HCT116 (cell line): ENCODE data around the gene GFRA3.

DNA sequence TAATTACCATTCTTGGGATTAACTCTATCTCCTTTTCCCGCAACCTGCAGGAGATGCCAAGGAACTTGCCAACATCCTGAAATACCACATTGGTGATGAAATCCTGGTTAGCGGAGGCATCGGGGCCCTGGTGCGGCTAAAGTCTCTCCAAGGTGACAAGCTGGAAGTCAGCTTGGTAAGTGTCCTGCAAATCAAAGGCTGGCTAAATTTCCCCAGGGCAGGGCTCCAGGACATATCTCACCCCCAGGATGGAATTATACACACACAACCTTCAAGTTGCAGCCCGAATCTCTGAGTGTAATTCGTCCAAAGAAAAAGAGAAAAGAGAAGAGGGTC, 30.2 kb downstream of the TGFBI start:
- RRBS, result no CpG with 5 or more reads among the region's 6 CpGs

DNA sequence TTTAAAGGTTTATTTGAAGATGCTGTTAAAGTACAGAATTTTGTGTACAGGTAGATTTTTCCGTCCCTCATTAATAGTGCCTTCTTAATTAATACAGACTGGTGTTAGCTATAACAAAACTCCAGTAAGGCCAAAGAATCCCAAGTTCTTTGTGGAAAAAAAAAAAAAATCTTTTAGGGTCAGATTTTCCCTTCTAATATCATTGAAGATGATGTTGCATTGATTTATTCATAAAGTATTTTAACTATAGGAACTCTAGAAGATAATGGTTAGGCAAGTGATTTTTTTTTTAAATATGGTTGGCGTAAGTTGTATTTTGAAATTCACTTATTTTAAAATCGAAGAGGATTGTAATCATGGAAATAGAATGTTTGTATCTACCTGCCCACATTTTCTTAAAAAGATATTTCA, 10.9 kb downstream of the SMIM32 start:
- RRBS, result no CpG with 5 or more reads among the region's 3 CpGs

- RRBS, result no CpG with 5 or more reads among the region's 2 CpGs
Observed at GRCh38 chr5:136663741-136664240, 298.4 kb upstream of the TRPC7 start.

DNA sequence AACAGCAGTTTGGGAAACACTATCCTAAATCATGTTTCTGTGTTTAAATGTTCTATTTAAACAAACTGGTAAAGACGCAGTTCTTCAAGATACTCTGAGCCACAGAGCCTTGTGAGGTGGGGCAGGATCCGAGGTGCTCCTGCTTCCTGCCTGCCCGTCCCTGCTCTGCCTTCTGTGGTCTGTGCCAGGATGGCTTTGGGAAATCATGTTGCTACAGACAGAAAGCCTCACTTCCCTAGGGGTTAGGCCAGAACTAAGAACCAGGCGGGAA, 67.5 kb upstream of the SPOCK1 start:
- RRBS, result no CpG with 5 or more reads among the region's 4 CpGs

- RRBS, result no CpG with 5 or more reads among the region's 7 CpGs
Observed at GRCh38 chr5:137622730-137623387, 113.0 kb downstream of the KLHL3 start.

DNA sequence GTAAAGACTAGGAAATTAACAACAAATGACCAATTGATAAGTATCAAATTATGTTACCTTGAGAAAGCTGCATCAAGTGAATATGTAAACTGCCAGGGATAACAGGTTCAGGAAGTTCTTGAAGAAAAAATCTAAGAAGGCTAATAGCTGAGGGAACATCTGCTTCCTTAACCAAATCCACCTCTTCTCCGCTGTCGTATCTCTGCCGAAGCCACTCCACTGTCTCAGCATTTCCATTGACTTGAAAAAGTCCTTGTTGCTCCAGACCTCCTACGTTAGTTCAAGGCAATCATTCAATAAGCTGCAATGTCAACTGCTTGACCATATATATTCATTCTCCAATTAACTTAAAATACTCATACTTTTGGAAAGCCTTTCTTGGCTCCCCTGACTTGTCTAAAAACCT, 14.6 kb downstream of the FAM13B start:
- RRBS, result no CpG with 5 or more reads among the region's 4 CpGs

GRCh38 chr5:138241698-138242569, 28.8 kb upstream of the CDC23 start:
- RRBS, result 95% methylated on average over 11 of the region's 67 CpGs

GRCh38 chr5:138274027-138274862, at the start of gene GFRA3:
GFRA3 (minus strand) TSS chr5:138274621.
- RRBS, result 91% methylated on average over 9 of the region's 64 CpGs

DNA sequence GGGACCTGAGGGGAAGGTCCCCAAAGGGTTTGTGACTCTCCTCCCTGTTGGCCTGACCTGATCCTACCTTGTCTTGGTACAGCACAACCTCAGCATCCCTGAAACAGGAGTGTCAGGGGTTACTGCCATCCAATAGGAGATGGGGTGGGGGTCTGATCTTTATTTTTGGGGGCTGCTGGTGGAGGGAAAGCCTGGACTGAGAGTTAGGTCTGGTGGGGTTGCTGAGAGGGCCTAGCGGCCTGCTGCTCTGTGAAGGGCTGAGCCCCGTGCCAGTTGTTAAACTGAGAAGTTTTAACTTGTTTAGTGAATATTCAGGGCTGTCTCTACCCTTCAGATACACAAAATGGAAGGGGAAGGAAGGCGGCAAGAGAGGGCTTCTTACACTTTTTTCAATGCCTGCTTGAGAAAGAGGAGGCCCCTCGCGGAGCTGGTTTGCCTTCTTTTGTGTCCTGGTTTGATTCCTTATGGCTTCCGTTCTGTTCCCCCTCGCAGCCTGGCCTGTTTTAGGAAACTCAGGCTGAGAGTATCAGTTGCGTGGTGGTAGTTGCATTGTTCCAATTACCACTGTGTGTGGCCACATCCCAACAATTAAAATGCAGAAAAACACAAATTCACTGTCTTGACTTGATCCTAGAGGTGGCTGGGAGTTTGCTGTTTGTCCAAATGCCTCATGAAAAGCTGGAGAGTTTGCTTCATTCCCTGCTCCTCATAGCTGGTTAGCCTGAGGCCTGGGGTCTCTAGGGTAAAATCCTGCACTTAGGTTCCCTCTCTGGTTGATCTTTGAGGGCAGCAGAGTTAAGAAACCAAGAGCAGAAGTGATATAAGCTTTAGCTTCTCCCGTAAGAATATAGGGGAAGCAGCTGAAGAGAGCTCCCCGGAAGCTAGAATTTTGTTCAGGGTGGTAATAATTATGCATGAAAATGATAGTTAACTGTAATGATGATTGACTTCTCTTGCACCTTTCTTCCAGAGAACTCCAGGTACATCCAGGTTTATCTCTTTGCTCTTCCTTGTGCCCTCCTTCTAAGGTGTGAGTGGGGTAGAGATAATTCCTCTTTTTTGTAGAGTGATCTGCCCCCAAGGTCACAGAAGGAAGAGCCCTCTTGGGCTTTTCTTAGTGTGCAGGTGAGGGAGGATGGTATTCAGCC, 1.2 kb downstream of the FAM53C start:
- RRBS, result no CpG with 5 or more reads among the region's 10 CpGs

GRCh38 chr5:138349187-138349970, 3.1 kb upstream of the KDM3B start:
- RRBS, result no CpG with 5 or more reads among the region's 2 CpGs

GRCh38 chr5:138369577-138370247, 17.2 kb downstream of the KDM3B start:
- RRBS, result no CpG with 5 or more reads among the region's 4 CpGs

DNA sequence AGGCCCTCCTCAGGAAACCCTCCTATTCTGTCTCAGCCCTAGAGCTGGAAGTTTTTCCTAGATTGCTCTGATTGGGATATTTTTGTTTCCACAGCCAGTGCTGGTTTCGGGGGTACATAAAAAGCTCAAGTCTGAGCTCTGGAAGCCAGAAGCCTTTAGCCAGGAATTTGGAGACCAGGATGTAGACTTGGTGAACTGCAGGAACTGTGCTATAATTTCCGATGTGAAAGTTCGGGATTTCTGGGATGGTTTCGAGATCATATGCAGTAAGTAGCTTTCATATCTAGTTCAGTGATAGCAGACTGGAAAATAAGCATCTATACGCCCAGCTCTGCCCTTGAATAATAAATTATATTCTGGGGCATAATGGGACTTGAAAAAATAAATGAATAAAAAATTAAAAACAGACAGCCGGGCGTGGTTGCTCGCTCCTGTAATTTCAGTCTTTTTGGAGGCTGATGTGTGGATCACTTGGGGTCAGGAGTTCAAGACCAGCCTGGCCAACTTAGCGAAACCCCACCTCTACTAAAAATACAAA, 13.5 kb upstream of the REEP2 start:
- RRBS, result no CpG with 5 or more reads among the region's 9 CpGs

- RRBS, result no CpG with 5 or more reads among the region's 5 CpGs
Observed at GRCh38 chr5:138492959-138493524, 27.8 kb downstream of the EGR1 start.

DNA sequence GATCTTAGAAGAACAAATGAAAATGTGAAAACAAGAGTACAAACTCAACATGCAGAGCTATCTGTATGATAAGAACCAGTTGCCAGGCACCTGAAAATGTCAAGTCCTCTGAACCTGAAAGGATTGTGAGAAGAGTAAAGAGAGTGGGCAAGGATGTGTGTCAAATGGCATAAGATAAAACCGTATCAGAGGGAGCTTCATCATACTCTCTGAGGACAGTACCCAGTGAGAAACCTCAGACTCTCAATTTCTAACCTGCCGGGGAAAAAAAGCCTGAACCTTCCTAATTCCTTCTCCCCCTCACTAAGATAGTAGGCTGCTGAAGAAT, 6.8 kb downstream of the ETF1 start:
- RRBS, result no CpG with 5 or more reads among the region's 2 CpGs

DNA sequence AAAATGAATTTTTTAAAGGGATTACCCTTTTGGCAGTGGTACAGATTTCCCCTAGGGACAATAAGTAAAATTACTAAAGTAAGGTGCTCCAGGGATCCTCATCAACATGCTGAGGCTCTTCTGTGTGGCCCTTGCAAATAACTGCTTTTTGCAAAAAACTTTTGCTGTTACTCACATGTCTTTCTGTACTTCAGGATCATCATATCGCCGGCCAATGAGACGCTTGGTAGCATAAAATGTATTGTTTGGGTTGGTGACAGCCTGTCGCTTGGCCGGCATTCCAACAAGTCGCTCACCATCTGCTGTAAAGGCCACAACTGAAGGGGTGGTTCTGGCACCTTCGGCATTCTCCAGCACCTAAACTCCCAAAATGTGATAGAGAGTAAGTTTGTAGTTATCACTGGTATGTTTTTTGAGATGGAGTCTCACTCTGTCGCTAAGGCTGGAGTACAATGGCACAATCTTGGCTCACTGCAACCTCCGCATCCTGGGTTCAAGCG, 4.4 kb downstream of the HSPA9 start:
- RRBS, result 90% methylated on average over 2 of the region's 10 CpGs

- RRBS, result no CpG with 5 or more reads among the region's 6 CpGs
Observed at GRCh38 chr5:138654392-138654942, 79.3 kb upstream of the HSPA9 start.

GRCh38 chr5:138932625-138932824, 57.4 kb upstream of the LRRTM2 start:
- RRBS, result no CpG with 5 or more reads among the region's 6 CpGs

DNA sequence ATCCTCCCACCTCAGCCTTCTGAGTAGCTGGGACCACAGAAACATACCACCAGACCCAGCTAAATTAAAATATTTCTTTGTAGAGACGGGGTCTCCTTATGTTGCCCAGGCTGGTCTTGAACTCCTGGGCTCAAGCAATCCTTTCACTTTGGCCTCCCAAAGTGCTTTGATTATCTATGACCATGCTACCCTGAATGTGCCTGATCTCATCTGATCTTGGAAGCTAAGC, 136.9 kb upstream of the LRRTM2 start:
- RRBS, result no CpG with 5 or more reads among the region's 1 CpG

DNA sequence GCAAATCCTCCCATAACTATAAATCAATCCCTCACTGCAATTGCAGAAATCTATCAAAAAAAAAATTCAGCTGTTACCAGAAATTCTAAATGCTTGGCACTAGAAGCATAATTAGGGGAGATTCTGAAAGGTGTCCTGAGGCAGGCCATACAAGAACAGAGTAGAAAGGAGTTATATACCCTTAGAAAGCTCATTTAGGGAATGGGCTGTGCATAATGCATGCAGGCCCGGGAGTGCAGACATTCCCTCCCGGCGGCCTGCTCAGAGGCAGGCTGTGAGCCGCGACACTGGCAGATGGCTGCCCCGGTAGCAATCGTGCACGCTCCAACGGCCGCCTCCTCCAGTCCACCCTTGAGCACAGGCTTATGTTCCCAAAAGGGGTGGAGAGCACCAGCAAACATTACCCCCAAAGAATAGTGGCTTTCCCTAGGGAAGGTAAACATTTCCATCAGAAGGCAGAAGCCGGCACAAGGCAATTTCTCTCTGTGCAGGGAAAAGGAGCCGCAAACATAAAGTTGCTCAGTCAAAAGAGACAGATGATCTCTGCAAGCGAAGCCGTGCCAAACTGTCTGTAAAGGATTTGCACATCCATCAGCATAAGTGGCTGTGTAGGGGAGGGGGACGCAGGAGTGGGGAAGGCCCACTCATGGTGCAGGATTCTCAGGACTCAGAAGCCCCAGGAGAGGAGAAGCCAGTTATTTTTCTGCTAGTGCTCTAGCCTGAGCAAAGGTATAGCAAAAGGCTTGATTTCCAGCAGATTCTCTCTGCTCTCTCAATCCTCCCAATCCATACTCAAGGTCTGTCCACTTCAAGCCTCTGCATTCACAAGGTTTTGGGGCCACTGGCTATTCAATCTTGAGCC, 92.5 kb downstream of the SIL1 start:
- RRBS, result 100% methylated on average over 5 of the region's 15 CpGs

- RRBS, result no CpG with 5 or more reads among the region's 2 CpGs
Observed at GRCh38 chr5:139111338-139111874, 86.8 kb downstream of the SIL1 start.